ENCODE measurements around a stretch of chr11.

GRCh38 chr11:68784631-68785277, 33.4 kb upstream of the TESMIN start:
- RRBS, 2 experiments: 88 to 98% methylated on average over 3 of the region's 24 CpGs

DNA sequence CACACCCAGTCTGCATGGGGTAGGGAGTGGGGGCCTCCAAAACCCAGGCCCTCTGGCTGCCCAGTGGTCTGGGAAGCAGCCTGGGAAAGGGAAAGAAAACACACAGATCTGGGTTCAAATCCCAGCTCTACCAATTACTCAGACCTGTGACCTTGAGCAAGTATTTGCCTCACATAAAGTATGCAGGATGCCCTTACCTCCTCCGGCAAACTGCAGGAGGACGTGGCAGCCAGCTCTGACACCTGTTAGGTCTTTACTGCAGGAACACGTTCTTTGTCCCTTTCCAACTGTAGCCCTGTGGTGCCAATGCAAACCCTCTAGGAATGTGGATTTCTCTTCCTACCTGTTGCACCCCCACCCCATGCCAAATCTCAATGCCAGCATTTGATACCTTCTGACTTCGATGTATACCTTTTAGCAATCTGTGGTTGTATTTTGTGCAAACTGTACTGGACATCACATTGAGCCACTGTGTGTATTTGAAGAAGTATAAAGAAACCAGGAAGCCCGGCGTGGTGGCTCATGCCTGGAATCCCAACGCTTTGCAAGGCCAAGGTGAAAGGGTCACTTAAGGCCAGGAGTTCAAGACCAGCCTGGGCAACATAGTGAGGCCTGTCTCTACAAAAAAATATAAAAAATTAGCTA, 5.9 kb downstream of the CPT1A start:
- RRBS, 2 experiments: no CpG with 5 or more reads among the region's 7 CpGs

DNA sequence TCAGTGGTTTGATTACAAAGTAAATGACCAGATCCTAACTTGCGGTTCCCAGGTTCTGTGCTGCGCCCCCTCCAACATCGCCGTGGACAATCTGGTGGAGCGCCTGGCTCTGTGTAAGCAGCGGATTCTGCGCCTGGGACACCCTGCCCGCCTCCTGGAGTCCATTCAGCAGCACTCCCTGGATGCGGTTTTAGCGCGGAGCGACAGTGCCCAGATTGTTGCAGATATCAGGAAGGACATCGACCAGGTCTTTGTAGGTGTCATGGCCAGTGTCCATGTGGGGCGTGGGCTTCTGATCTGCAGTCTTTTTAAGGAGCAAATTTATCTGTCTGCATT, 11.0 kb downstream of the IGHMBP2 start:
- RRBS, 2 experiments: no CpG with 5 or more reads among the region's 14 CpGs

DNA sequence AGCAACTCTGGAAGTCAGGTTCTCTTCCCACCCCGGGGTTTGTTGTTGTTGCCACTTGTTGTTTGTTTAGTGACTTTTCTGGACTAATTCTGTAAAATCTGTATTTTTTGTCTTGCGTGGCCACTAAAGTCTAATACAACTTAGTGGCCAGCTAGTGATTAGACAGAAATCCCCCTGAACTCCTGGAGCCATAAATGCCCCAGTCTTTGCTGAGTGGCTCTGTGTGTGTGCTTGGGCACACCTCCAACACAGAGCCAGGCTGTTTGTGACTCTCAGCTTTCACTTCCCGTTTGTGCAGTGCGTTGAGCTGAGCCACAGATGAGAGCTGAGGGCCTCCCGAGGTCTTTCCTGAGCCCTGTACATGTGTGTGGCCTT, 23.5 kb downstream of the IGHMBP2 start:
- RRBS, 2 experiments: no CpG with 5 or more reads among the region's 5 CpGs

GRCh38 chr11:68974190-68974583, 6.6 kb downstream of the MRGPRD start:
- RRBS, 2 experiments: no CpG with 5 or more reads among the region's 14 CpGs

DNA sequence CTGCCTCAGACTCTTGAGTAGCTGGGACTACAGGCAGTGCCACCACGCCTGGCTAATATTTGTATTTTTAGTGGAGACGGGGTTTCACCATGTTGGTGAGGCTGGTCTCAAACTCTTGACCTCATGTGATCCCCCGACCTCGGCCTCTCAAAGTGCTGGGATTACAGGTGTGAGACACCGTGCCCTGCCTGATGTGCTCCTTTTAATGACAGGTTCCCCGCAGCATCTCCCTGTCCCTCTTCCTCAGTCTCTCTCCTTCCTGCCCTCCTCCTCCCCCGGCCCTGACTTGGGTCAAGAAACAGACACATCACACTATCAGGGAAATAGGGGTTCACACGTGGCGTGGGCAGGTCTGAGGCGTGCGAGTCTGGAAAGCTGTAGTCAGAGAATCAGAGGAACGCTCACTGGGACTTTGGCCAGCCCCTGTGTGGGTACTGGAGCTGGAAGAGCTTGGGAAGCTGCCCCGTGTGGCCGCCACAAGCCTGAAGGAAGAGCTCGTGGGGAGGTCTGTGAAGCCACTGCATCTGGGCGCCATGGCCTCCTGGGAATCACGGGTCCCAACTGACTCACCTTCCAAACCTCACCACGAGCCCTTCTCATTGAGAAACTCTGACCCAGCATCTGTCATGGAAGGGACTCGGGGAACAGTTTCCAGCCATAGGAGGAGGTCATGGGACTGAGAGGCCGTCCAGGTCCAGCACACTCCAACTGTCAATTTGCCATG, 5.7 kb upstream of the MRGPRF start:
- RRBS, 2 experiments: no CpG with 5 or more reads among the region's 20 CpGs

GRCh38 chr11:69061416-69061680, 12.6 kb downstream of the TPCN2 start:
- RRBS, 2 experiments: no CpG with 5 or more reads among the region's 8 CpGs

DNA sequence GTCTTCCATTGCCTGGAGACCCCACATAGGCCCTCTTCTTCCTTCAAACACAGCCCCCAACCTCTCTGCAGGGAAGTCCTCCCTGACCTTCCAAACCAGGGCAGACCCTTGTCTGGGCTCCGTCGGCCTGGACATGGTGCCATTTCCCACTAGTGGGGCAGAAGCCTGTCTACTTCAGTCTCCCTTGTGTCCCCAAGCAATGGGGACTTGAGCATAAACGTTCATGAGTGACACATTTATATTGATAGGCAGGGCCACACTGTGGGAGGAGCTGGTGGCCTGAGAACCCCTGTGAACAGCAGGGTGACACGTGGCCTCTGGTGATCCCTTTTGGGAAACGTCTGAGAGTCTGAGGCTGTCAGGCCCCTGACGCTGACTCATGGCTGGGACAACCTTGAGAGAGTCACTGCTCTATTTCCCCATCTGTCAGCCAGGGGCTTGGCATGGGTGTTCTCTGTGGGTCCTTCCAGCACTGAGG, 54.5 kb downstream of the SMIM38 start:
- RRBS, 2 experiments: no CpG with 5 or more reads among the region's 6 CpGs

GRCh38 chr11:69299978-69300853, 6.3 kb downstream of the MYEOV start:
- RRBS, 2 experiments: no CpG with 5 or more reads among the region's 14 CpGs

DNA sequence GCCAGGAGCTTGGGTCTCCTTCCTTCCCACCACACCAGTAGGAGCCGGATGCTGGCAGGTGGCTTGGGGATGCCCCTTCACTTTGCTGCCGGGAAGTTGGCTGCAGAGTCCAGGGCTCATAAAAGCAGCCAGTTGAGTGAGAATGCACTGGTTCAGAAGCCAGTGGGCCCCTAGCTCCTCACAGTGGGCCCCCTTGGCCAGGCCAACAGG, 12.3 kb downstream of the MYEOV start:
- RRBS, 2 experiments: no CpG with 5 or more reads among the region's 2 CpGs

- RRBS, 2 experiments: no CpG with 5 or more reads among the region's 25 CpGs
Observed at GRCh38 chr11:69381995-69382710, 88.2 kb downstream of the MYEOV start.

DNA sequence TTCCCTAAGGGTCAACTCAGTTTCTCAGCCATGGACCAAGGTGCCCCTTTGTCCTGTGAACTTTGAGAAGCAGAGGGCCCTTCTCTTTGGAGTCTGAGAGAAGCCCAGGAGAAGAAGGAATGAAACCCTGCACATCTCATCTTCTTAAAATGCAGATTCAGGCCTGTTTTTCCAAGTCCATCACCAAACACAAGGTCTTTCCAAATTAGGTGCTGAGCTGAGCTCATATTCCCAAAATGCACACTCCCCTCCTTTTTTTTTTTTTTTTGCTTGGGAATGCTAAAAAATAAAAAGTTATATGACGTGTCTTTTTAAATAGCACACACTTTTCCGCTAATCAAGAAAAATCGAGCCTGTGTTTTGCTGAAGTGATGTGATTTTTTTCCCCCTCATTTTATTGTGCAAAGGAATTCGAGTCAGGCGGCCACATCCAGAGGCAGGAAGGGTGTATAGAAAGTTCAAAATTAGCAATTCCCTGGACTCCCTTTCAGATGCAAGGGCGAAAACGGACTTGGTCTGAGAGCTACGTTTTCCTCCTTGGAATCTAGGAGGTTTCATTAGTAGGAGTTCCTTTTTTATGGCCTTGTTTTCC, 122.7 kb downstream of the MYEOV start:
- RRBS, 2 experiments: no CpG with 5 or more reads among the region's 8 CpGs

DNA sequence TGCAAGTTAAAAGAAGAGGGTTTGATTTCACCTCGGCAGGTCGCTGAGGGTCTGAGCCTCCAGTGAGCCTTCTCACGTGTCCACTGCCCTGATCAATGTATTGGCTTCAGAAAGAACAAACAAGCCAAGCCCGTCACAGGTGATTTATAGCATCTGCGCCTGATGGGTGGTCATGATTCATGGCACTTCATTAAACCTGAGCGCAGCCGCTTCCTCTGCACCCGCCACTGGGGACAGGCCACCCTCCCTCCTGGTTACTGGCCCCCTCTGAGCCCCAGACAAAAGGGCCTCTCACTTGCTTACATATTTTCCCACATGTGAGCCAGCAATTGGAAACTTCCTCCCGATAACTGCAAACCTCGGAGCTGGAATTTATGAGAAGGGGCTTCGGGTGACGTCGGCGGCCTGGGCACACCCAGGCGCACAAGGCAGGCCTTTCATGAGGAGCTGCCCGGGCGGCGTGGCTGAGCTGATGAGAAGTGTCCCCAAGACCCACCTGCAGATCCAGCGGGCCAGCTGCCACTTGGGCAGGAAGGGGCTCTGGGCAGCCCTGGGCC, 123.3 kb downstream of the MYEOV start:
- RRBS, 2 experiments: no CpG with 5 or more reads among the region's 19 CpGs

DNA sequence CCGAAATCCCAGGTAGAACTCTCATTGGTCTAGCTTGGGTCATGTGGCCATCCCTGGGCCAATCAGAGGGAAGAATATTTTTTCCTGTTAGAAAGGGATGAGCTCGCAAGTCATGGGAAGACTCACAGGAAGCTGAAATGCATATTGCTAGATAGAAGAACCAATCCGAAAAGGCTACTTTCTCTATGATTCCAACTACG, 131.5 kb downstream of the MYEOV start:
- RRBS, 2 experiments: no CpG with 5 or more reads among the region's 4 CpGs

DNA sequence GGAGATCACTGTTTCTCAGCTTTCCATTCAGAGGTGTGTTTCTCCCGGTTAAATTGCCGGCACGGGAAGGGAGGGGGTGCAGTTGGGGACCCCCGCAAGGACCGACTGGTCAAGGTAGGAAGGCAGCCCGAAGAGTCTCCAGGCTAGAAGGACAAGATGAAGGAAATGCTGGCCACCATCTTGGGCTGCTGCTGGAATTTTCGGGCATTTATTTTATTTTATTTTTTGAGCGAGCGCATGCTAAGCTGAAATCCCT, 813 bp upstream of the CCND1 start:
- RRBS, 2 experiments: no CpG with 5 or more reads among the region's 9 CpGs

- RRBS, 2 experiments: no CpG with 5 or more reads among the region's 23 CpGs
Observed at GRCh38 chr11:69666101-69666593, 9.0 kb downstream of the LTO1 start.

DNA sequence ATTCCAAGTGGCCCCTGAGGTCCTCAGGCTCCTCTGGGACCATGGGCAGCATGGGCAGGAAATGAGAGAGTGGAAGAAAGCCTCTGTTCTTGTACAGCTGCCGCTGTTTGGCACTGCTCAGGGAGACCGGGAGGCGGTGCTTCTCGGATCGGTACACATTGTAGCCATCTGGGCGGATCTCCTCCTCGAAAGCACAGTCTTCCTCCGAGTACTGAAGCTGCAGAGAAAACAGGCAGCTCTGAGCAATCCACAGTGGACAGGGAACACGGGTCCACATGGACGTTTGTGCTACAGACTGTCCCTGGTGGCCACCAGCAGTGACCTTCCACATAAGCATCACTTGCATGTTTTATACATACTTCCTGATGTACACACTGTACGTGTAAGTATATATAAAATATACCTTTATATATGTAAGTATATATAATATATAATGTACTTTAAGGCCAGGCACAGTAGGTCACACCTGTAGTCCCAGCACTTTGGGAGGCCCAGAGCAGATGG, 4.4 kb downstream of the FGF19 start:
- RRBS, 2 experiments: no CpG with 5 or more reads among the region's 11 CpGs

- RRBS, 2 experiments: 6 to 48% methylated on average over 6 of the region's 32 CpGs
Observed at GRCh38 chr11:69819469-69819837, 237 bp upstream of the FGF3 start.

- RRBS, 2 experiments: no CpG with 5 or more reads among the region's 23 CpGs
Observed at GRCh38 chr11:69915233-69916163, 96.3 kb upstream of the FGF3 start.

GRCh38 chr11:69918720-69919243, 99.6 kb upstream of the FGF3 start:
- RRBS, 2 experiments: no CpG with 5 or more reads among the region's 33 CpGs

All from NT2/D1 (cell line).